ENCODE measurements around a stretch of chr12.

GRCh38 chr12:132700887-132701652, 9.6 kb upstream of the PGAM5 start:
- RRBS: no CpG with 5 or more reads among the region's 23 CpGs

DNA sequence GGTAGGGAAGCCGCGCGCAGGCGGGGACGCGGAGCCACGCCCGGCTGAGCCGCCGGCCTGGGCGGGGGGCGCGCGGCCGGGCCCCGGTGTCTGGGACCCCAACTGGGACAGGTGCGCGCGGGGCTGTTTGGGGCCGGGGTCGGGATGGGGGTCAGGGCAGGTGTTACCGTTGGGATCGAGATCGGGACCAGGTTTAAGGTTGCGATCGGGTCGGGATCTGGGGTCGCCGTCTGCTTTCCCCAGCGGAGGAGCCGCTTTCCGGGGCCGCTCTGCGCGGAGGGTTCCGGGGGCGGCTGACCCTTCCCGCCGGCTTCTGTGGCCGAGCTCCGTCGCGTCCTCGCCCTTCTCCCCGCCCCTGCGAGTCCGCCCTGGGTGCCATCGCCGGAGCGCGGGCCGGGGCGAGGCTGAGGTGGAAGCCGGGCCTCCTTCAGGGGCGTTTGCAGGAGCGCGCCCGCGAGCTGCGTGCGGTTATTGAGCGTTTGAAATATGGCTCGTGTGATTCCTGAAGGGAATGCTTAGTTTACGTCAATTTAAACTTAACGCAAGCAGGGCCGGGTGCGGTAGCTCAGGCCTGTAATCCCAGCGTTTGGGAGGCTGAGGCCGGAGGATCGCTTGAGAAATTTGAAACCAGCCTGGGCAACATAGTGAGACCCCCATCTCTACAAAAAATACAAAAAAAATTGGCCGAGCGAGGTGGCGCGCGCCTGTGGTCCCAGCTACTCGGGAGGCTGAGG, 482 bp downstream of the PGAM5 start:
- RRBS: 1% methylated on average over 24 of the region's 76 CpGs

DNA sequence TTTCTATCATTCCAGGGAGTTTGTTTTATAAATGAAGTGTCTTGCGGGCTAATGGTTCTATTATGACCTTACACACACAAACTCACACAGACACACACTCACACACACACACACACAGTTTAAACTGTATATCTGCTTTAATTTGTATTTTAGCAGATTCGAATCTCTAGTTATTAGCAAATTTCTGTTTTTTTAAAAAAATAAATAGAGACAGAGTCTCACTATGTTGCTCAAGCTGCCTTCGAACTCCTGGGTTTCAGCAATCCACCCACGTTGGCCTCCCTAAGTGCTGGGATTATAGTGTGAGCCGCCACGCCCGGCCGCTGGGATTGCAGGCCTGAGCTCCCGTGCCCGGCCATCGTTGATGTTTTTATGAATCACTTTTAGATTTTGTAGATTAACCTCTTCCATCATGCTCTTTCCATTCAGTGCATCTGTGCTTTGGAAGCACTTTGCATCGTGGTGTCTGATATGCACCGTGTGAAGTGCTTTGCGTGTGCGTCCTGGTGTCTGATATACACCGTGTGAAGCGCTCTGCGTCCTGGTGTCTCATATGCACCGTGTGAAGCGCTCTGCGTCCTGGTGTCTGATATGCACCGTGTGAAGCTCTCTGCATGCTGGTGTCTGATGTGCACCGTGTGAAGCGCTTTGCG, 20.9 kb downstream of the PGAM5 start:
- RRBS: no CpG with 5 or more reads among the region's 25 CpGs

DNA sequence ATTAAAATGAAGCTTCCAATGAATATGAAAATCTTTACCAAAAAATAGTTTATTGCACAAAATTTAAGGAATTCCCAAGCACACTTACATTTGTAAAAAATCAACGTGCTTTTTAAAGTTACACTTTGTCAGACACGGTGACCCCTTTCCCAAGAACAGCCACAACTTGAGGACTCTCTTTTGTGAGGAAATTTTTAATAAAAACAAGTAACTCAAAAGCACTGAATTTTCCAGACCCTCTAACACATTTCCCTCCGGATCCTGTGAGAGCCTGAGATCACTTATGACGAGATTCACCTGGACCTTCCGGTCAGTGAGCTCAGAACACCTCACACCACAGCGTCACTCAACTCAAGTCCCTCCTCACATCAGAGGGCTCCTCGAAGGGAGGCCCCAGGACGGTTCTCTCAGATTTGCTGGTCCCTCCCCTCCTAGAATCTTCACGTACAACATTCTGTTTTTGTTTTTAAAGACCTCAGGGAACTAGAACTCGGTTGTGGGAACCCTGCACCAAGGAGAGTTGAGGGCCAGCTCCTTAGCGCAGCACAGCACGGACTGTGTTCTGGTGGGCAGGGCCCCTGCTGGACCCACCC, 7.3 kb upstream of the ANKLE2 start:
- RRBS: 96% methylated on average over 2 of the region's 12 CpGs

DNA sequence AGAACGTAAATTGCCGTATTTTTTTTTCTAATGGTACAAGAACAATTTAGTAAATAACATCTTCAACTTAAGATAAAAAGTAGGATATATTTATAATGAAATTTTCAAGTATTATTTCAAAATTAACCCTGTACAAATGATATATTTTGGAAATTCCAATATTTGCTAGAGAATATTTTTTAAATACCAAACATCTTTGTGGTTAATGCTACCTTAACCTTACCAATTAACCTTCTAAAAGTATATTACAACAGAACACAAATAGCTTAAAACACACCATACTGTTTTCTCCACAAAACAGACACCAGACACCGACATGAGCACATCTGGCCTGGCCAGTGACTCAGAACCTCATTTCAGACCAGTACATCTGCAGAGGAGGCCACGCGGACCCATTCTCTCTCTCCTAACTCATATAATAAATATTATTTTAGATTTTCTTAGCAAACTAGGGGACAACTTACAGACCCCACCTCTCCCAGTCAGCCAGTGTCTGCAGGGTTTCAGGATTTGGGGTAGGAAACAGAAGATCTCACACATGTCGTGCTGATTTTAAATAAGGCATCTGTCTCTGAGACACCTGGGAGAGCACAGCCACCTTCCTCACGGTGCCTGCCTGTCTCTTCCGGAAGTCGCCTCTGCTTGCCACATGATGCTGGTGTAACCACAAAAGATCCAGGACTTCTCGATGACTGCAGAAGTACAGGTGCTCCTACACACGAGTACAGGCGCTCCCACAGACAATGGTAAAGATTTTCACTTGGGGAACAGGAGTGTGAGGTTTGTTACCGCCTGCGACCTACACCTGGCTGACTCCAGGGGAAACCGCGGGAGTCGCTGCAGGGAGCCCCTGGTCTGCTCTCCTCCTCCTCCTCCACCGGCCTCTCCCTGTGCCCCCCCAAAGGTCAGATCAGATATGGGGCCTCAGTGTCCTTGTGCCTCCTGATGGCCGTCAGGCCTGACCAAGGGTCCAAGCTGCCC, 9.6 kb upstream of the ANKLE2 start:
- RRBS: no CpG with 5 or more reads among the region's 19 CpGs

DNA sequence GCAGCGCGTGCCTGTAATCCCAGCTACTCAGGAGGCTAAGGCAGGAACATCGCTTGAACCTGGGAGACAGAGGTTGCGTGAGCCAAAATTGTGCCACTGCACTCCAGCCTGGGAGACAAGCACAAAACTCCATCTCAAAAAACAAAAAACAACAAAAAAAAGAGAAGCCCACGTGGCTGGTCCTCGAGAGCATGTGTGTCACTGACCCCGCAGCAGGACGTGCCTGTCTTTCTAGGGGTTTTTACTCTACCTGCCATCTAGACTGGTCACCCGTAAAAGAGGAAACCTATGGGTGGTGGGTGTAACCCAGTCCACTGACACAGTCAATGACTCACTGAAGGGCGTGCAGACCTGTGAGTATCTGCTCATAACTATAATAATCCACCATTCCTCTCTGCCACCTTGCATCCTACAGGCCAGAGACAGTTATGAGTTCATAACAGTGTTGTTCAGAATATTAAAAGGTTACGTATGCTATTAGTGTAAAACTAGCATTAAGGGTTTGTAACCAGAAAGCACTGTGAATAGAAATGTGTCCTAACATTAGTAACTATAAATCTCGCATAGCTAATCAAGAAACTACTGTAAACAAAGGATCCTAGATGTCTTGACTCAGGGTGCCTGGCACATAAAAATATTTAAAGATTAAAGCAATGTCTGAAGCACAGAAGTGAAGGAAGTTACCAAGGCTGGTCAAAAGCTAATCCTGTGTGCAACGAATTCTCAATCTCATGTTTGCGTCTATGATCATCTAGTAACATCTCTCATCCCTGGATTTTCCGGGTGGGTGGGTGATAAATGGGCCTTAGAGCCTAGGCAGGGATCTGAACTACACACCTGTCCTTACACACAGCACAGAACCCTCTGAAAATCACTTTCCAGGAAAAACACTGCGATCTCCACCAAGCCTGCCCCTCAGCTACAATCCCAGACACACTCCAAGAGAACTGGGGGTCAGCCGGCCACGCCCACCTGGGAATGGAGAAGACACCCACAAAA, 4.4 kb downstream of the GOLGA3 start:
- RRBS: no CpG with 5 or more reads among the region's 18 CpGs